ENCODE measurements around a stretch of chr2.

DNA sequence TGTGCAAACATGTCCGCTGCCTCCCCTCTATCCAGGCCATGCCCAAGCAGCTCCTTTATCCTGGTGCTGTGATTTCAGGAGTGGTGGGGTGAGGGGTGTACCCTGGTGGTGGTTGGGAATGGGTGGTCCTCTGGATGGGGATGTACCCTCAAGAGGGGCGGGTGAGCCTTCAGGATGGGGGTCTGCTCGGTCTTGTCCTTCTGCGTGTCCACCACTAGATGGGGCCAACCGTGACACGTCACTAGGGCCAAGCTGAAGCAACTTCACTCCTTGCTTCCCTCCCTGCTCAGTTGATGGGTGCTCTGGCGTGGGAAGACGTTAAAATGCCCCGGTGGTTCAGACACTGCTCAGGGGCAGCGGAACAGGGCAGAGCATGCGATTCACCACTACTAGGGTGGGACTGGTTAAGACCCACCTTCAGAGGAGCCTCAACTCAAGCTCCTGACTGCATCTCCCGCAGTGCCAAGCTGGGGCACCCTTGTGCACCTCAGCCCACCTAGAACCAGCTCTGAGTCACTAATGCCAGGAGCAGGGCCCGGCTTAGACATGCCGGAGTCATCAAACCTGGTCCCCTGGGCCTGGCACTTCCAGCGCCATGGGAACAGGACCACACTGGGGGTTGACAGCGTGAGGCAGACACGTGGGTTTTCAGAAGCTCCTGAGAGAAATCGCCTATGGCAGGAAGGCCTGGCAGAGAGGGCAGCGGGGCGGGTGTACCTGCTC lies 256.8 kb downstream of the HDAC4 start:
- RRBS = no CpG with 5 or more reads among the region's 20 CpGs

GRCh38 chr2:239157776-239158272 lies 243.0 kb downstream of the HDAC4 start:
- RRBS = 30% methylated on average over 4 of the region's 11 CpGs

DNA sequence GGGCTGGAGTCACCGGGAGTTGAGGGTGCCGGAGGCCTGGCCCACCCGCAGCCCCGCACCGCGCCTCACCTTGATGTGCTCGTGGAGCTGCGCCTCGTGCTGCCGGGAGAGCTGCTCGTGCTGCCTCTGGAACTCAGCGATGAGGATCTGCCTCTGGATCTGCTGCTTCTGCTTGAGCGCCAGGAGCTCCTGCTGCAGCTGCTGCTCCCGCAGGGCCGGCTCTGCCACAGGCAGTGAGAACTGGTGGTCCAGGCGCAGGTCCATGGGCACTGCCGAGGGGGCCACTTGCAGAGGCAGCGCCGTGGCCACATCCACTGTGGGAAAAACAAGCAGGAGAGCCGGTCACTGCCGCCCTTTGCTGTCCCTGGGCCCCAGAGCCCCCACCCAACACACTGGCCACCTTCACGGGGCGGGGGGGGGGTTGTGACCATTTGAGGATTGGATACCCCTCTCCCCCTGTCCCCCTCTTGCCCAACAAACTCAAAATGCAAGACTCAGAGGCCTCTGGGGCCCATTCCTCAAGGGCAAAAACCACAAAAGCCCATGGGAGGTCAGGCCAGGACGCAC lies 211.0 kb downstream of the HDAC4 start:
- RRBS = 98% methylated on average over 9 of the region's 24 CpGs

DNA sequence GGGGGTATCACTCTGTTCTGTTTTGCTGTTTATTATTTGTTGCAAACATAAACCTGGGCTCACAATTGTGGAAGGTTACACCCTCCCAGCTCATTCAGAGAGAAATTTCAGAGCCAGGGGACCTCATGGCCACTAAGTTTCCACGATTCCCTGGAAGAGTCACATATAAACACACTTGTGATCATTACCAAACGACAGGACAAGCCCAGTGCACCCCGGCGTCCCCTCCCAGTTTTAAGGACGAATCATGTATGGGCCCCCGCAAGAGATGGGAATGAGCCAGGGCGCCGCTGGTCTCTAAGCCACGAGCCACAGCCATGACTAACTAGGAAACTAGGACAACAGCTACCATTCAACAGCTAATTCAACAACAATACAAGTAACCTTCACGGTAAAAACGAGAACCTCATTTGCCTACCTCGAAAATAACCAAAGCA lies 126.6 kb downstream of the HDAC4 start:
- RRBS = no CpG with 5 or more reads among the region's 12 CpGs

DNA sequence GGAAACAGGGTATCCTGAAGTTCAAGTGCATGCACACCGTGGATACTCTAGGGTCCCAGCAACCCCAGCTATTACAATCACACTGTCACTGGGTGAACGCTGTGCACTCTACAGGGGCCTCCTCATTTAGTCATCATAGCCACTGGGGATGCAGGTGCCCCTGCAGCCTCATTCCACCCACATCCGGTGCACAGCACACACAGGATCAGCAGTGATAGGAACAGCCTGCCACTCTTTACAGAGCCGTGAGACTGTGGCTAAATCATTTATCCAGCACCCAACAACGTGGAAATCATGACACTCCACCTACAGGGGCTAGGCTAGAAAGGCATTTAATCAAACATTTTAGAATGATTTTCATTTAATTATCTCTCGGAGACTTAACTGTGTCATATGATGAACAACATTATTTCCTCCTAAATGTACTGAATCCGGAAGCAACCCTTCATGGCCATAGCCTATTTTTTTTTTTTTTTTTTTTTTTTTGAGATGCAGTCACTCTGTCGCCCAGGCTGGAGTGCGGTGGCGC lies 102.4 kb downstream of the HDAC4 start:
- RRBS = no CpG with 5 or more reads among the region's 10 CpGs

DNA sequence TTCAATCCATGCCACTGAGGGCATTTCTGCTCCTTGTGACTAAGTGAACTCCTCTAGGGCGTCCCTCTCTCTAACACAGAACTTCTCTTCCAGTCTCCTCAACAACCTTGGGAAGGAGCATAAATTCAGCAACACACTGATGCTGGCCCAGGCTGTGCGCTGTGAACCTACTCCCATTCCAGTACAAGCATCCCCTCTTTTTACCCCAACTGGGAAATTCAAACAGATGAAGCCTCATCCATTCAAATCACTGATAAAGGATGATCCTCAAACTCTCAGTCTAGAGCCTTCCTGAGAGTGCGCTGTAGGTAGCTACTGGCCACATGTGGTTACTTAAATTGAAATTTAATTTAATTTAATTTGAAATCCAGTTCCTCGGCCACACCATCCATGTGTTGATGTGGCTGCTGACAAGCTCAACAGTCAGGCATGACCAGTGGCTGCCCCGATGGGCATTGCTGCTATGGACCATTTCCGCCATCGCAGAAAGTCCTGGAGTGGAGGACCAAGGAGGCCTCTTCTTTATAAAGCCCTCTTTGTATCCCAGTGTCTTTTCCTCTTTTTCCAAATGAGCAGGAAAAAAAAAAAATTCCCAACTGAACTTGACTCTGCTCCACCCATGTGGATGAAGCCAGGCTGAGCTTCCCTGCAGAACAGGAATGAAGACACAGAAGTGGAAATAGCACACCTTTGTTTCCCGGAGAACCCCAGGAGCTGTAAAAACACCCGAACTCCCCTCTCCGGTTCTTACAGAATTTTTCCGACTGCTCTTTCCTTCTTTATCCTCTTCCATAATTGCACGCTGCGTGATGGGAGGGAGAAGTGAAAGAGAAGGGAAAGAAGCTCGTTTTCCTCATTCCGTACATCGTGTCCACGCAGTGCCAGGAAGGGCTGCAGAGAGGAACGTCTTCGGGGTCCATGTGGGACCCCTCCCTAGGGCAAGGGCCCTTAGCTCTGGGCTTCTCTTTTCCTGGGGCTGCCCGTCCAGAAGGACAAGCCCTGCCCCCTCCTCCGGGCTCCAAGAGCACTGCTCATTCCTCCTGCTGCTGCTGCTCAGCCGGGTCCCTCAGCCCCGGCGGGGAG lies 100.5 kb downstream of the HDAC4 start:
- RRBS = 88% methylated on average over 2 of the region's 24 CpGs

DNA sequence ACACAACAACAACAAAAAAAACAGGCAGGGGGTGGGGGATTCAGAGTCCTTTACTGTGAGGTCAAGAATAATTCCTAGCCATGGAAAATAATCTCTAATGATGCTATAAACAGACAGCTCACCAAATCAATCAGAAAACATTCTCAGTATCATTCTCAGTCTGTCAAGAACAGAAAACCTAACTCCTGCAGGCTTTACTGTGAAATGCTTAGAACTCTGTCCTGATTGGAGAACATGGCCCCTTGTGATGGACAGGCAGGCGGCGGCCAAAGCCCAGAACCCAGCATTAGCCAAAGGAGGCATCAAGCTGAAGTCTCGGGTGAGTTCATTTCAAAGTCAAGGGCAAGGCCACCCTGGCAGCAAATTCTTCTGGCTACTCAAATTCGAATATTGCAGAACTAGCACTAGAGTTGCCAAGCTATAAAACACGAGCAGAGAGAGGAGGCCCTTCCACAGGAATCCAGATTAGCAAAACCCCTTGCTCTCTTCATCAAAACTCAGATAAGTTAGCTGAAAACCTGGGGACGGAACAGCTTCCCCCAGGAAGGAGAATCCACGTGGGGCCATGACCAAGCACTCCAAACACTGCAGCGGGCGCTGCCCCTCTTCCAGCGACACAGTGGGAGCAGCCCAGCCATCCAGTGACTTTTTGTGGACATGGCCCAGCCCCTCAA lies 98.7 kb downstream of the HDAC4 start:
- RRBS = no CpG with 5 or more reads among the region's 10 CpGs

DNA sequence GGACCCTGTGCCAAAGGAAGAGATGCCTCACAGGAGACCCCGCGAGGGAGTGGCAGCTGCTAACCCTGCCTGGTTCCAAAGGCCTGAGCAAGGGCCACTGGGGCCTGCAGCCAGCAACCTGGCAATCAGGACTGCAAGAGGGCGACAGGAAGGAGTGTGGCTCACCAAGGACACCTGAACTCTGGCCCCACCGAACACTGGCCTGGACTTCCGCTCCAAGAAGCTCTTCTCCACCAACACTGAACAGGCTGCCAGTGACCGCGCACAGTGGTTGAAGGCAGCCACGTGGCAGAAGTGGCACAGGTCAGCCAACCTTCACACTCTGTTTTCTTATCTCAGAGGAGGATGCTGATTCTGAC lies 70.5 kb downstream of the HDAC4 start:
- RRBS = no CpG with 5 or more reads among the region's 8 CpGs

DNA sequence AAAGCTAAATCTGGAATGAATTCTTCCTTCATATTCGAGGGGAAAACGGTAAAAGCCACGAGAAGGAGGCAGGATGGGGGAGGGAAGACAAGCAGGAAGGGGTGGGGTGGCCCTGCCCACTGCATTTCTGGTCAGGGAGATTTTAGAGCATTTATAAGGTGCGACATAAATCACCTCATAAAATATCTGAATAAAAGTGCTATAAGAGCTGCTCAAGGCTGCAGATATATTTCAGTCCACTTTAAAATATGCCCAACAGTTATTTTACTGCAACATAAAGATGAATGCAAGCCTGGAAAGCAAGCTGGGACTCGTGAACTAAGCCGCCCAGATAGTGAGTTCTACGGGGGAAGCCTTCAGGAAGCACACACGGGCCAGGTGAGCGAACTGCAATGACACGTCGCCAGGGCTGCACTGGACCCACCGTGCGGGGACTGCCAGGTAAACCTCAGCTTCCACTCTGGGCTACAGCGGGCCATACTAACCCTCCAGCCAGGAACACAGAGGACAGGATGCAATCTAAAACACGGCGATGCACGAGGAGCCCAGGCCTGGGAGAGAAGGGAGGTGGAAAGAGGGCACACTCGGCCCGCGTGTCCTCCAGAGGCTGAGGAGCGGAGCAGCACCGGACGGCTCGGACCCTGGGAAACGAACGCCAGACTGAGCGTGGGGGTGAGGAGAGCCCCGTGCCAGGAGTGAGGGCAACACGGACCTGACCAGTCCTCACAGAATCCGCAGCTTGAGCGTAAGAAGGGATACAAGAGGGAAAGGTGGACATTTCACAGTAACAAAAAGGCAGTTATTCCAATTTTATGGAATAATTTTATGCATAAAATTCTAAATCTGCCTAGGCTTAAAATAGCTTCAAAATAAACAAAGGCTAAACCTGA lies 69.3 kb downstream of the HDAC4 start:
- RRBS = no CpG with 5 or more reads among the region's 31 CpGs

- RRBS = no CpG with 5 or more reads among the region's 13 CpGs
Observed at GRCh38 chr2:239345541-239346580, 55.0 kb downstream of the HDAC4 start.

DNA sequence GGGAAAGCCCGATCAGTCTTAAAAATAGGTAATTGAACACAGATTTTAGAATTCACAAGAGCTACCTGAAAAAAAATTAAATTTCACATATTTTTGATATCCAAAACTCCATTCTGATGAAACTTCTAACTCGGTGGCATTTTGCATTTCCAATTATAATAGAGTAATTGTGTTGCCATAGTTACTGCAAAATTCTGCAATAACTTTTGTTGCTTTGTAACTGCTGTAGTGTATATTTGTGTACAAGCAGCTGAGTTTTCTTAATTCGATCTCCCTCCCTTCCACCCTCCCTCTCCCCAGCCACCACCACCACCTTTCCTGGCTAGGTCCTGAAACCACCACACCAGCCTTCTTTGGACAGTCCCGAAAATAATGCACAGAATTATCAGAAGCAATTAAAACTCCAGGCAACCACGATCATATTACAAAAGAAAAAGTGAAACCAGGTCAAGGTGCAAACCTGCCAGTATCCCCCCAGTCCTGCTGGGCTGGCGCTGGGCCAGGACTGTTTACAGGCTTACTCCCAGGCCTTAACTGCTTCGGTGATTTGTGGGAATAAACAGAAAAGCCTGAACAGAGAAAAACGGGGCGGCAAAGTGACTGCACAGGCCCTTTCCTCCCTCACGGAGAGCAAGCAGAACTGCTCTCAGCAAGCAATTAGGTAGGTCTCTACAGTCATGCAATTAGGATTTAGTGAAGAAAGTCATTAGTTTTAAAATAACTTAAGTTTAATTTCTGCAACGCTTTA lies 1.5 kb downstream of the HDAC4 start:
- RRBS = no CpG with 5 or more reads among the region's 11 CpGs

DNA sequence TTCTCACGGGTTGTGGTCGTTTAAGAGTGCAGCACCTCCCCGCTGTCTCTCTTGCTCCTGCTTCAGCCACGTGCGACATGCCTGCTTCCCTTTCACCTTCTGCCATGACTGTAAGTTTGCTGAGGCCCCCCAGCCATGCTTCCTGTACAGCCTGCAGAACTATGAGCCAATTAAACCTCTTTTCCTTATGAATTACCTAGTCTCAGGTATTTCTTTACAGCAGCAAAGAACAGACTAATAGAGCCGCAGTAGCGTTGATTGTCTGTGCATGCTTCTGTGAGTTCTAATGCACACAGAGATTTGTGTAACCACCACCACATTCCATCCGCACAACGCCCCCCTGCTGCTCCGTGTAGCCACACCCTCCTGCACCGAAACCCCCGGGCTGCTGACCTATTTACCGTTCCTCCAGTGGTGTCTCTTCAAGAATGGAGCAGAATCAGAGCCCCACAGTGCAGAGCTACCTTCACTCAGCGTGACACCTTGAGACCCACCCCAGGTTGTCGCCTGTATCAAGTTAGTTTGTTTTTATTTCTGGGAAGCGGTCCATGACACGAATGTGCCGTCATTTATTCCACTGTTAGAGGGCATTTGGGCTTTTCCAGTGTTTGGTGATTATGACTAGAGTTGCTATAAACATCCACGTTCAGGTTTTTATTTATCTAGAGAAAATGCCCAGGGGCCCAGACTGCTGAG lies 267.0 kb downstream of the NDUFA10 start:
- RRBS = no CpG with 5 or more reads among the region's 19 CpGs

DNA sequence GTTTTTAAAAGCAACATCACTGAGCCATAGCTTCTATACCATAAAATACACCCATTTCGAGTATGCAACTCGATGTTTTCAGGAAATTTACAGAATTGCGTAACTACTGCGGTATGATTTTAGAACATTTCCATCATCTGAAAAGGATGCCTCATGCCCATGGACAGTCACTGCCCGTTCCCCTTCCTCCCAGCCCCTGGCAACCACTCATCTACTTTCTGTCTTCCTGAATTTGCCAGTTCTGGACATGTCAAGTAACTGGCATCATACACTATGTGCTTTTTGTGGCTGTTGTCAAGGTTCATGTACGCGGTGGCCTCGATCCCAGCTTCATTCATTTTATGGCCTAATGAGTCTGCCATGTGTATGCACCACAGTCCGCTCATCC lies 88.0 kb downstream of the NDUFA10 start:
- RRBS = no CpG with 5 or more reads among the region's 9 CpGs

- RRBS = no CpG with 5 or more reads among the region's 21 CpGs
Observed at GRCh38 chr2:239975715-239976598, 49.2 kb downstream of the NDUFA10 start.

DNA sequence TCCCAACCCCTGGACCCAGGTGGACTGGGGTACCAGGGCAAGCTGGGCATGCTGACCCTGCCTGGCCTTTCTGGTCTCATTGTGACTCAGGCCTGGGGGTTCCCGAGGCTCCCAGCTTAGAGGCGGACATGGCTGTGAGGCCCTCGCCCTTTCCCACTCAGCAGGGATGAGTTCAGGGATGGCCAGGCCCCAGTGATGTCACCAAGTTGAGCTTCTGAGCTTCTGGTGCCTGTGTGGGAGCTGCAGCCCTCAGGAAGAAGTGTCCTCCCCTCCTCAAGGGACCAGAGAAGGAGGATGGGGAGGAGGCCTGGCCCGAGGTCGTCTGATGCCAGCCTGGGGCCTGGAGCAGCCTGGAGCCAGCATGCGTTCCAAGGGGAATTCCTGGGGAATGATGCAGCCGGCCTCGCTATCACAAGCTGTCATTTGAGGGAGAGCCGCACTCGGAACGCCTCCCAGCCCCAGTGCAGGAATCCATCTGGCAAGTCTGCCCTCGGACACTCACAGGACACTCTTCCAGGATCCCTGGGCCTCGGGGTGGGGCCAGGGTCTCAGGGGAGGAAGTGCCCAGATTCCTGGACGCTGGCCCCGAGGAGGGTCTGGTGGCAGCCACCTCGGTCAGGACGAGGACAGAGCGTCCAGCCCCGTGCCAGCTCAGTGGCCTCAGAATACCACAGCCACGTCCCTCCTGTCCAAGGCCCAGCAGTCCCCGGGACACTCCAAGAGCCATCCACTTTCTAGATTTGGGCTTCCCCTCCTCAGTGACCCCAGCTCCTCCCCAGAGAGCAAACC lies 61.2 kb upstream of the GPC1 start:
- RRBS = no CpG with 5 or more reads among the region's 21 CpGs

- RRBS = no CpG with 5 or more reads among the region's 15 CpGs
Observed at GRCh38 chr2:240433736-240434523, 1.5 kb upstream of the GPC1 start.

GRCh38 chr2:240686119-240686642 lies 3.5 kb upstream of the AQP12B start:
- RRBS = no CpG with 5 or more reads among the region's 13 CpGs

DNA sequence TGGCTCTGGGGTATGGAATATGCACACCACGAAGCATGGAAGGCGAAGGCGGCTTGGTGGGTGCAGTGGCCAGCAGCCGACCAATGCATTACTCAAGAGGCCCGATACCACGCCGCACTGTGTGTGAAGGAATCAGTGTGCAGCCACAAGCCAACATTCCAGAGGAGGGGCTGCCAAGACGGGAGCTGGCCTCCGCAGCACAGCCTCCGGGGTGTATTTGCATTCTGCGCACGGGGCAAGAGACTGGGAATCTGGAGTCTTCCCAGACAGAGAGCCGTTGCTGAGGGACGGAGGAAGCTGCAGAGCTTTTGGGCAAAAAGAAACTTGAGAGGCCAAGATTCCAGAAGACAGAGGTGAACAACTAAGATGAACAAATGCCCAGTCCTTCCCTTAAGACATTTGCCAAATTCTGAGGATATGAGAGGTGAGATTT lies 19.7 kb downstream of the KIF1A start:
- RRBS = no CpG with 5 or more reads among the region's 14 CpGs

- RRBS = 46% methylated on average over 5 of the region's 27 CpGs
Observed at GRCh38 chr2:240996929-240998045, 1.1 kb upstream of the SNED1 start.

- RRBS = no CpG with 5 or more reads among the region's 41 CpGs
Observed at GRCh38 chr2:241035245-241036026, 37.0 kb downstream of the SNED1 start.